ENCODE measurements around a stretch of chr13.

GRCh38 chr13:98495445-98496703 lies 81.0 kb downstream of the STK24 start:
- RRBS = no CpG with 5 or more reads among the region's 18 CpGs

- RRBS = no CpG with 5 or more reads among the region's 12 CpGs
Measured at GRCh38 chr13:98548948-98550176, 27.5 kb downstream of the STK24 start.

DNA sequence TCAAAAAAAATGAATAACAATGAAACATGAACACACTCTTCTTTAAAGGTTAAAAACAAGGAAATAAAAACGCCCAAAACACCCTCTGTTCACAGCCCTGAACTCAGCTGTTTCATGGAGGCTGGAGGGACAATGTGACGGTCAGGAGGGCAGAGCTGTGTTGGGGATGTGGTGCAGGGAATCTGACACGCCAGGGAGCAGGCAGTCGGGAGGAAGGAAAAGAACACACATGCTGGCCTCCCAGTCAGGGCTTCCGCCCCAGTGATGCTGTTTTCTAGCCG lies 10.8 kb downstream of the STK24 start:
- RRBS = no CpG with 5 or more reads among the region's 6 CpGs

- RRBS = no CpG with 5 or more reads among the region's 4 CpGs
Measured at GRCh38 chr13:98584754-98585331, 7.9 kb upstream of the STK24 start.

DNA sequence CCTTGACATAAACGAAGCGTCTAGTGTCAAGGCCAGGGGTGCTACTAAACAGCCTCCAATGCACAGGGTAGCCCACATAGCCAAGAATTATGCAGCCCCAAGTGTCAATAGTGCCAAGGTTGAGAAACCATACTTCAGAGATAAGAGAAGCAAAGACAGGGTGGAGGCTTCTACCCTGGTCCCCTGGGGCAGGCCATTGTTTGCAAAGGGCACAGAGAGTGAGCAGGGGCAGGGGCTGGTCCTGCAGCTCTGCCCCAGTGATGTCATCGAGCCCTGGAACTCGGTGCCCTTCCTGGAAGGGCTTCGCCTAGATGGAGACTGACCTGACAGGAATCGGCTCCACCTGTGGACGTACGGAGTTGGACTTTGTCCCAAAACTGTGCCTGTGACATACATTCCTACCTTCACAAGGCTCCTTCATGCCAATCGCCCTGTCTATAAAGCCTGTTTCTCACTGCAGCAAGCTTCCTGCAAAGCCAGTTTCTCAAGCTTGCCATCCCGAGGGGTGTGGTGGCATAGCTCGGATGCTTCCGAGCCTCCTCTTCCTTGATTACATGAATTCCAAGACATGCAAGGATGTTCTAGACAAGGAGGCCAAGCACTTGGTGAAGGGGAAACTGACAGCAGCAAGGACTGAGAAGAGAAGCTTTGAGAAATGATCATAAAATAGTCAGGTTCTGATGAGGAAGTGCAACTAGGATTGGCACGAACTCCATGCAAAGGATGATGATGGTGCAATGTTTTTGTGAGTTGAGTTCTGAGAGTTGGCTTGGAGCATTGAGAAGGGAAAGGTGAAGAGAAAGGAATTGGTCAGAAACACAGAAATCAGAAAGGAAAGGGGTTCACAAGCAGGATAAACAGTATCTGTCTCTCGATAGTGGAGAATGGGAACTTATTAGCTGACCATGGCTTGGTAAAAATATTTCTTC lies 73.6 kb upstream of the STK24 start:
- RRBS = no CpG with 5 or more reads among the region's 14 CpGs

- RRBS = no CpG with 5 or more reads among the region's 3 CpGs
Measured at GRCh38 chr13:98830292-98830821, 77.9 kb upstream of the SLC15A1 start.

DNA sequence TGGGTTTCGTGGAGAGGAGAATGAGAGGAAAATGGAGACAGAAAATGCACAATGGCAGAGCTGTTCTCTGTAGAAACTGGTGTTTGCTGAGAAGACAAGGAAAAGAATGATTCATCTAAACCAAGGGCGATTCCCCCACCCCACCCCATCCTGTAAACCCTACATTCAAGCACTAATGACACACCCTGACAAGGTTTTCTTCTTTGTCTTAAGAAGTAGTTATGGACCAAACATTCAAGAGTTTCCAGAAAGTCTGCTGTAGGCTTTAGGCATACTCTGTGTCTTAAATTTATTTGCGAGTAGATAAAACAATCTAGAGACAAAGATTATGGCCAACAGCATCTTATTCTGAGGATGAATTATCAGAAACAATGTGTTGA lies 68.8 kb downstream of the DOCK9 start:
- RRBS = no CpG with 5 or more reads among the region's 3 CpGs

- RRBS = no CpG with 5 or more reads among the region's 4 CpGs
Measured at GRCh38 chr13:98910185-98911267, 67.3 kb downstream of the DOCK9 start.

DNA sequence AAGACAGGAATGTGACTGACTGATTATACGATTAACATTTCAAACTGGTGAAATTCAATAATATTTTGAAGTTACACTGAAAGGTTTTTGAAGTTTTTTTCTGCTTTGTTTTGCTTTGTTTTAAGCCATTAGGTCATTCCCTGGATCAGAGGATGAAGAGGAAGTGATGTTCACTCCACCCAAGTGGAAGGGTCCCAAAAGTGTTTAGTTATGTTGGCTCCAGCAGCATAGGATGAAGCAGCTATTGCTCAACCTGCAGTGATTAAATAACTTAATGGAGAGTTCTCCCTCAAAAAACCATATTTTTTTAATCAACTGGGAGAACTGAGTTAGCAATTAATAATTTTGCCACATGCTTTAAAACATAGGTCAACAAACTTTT lies 49.6 kb downstream of the DOCK9 start:
- RRBS = no CpG with 5 or more reads among the region's 1 CpG

- RRBS = no CpG with 5 or more reads among the region's 2 CpGs
Measured at GRCh38 chr13:98992539-98992867, 14.6 kb upstream of the DOCK9 start.

GRCh38 chr13:98994512-98995325 lies 16.9 kb upstream of the DOCK9 start:
- RRBS = 73% methylated on average over 1 of the region's 8 CpGs

DNA sequence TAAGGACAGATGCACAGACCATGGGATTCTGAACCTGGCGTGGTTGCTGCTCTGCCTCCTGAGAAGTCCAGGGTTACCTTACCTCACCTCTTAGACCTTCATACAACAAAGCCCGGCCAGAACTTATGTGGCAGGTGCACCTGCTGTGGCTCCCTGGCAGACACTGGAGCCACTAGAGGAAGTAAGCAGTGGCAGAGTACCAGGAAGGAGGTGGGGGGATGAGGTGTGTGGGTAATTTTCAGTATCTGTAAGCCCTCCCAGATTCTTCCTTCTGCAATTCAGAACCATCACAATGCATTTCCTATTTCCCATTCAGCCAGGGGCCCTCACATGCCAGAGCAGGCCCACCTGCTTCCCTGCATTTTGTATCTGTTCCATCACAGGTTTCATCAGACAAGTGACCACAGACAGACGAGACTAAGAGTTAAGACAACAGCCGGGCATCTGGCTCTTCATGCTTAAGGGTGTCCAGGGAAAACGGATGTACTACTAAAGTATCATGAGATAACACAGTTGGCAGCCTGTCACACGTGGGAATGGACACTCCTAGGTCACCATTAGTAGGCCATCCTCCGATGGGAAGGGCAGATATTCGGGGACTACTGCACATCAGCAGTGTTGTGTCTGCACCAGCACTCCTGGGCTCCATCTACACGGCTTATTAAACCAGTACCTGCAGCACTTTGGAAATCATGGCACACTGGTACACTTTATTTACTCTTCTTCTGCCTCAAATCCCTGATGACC lies 106.3 kb upstream of the DOCK9 start:
- RRBS = no CpG with 5 or more reads among the region's 9 CpGs

GRCh38 chr13:99084933-99085999 lies 107.4 kb upstream of the DOCK9 start:
- RRBS = no CpG with 5 or more reads among the region's 40 CpGs

DNA sequence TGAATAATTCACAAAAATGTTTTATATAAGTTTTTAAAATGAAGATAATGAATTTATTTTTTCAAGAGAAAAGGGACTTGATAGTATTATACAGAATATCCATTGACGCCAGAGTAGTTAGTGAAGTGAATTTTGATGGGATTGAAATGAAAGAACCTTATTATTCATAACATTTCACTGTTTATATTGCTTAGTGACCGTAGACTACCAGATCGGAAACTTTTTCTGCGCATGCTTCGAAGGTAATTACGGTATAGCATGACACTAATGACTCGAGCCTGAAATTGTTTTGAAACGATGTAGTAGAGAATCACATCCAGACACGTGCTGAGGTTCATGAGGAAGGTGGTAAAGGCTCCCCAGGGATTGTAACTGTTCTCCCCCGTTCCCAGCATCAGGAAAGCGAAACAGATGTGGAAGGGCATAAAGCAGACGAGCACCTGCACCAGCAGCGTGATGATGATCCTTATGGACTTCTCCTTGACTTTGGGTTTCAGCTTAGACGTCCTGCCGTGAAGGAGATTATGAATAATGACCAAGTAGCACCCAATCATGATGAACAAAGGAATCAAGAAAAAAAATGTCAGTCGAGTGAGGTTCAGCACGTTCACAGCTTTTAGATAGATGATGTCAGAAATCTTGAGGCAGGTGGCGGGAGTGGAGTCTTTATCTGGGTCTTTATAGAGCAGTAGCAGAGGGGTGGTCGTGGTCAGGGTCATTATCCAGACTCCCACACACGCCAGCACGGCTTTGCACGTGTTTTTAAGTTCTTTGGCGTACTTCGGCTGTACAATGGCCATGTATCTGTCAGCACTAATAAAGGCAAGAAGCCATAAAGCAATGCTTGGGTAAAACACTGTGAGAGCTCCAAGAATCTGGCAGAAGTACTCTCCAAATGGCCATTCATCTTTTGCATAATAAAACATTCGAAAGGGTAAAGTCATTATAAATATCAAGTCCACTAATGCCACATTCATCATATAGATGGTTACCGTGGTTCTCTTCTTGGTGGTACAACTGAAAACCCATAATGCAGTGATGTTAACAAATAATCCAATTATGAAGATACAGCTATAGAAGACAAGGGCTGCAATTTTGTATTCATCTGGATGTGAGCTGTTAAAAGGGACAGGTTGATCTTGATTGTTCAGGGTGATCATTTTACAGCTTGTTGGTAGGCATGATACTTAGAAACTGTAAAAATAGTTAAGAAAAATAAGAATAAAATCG lies 3.1 kb downstream of the GPR18 start:
- RRBS = no CpG with 5 or more reads among the region's 27 CpGs

GRCh38 chr13:99296266-99297090 lies 10.7 kb downstream of the GPR183 start:
- RRBS = no CpG with 5 or more reads among the region's 5 CpGs

DNA sequence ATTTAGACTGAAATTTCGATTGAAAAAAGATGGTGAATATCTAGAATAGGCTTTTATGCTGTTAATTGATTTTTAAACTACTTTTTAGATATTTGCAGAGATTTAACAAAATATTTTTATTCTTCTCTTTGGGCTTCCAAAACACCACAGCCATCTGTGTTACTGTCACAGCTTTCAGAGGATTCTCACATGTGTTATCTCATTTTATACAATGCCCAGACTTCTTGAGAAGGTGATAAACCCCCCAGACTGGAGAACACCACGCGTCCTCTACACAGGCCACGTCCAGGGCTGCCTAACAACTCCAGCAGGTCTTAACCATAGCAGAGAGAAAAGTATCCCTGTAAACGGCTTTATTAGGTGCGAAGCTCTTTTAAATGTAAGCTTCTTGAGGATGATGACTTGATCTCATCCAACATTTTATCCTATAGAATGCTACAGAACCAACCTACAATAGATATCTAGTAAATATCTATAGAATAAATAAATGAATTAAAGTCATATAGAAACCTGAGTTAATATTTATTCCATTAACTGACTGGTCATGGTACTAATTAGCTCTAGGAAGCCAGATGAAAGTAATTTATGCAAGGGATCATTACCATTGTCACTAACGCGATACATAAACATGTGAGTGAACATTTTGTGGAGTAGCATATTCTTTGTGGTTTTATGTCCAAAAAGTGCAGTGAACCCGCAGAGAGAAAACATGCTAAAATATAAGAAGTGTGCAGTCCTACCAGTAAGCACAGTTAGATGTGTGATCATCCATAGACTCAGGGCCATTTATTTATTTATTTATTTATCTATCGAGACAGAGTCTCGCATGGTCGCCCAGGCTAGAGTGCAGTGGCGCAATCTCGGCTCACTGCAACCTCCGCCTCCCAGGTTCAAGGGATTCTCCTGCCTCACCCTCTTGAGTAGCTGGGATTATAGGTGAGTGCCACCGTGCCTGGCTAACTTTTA lies 1.8 kb downstream of the GPR183 start:
- RRBS = no CpG with 5 or more reads among the region's 16 CpGs

- RRBS = no CpG with 5 or more reads among the region's 10 CpGs
Measured at GRCh38 chr13:99425462-99425956, 75.8 kb upstream of the TM9SF2 start.

- RRBS = 7% methylated on average over 4 of the region's 24 CpGs
Measured at GRCh38 chr13:99432573-99433550, 68.4 kb upstream of the TM9SF2 start.

DNA sequence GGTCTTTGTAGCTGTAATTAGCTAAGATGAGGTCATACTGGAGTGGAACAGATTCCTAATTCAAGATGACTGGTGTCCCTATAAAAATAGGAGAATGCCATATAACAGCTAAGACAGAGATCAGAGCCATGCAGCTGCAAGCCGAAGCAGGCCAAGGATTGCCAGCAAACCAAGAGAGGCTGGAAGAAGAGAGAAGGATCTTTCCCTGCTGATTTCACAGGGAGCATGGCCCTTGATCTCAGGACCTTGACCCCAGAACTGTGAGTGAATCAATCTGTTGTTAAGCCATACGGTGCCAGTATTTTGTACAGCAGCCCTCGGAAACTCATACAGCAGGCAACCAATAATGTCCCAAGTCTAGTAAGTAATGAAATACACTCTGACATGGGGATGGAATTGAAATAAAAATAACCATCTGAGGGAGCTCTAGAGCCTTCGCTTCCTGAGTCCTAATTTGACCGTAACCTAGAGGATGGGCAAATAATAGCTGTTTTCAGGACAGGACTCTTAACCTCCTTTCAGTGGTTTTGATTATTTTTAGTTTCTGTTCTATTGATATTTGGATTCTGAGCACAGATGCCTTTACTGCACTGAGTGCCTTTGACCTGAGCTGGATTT lies 28.0 kb upstream of the CLYBL start:
- RRBS = no CpG with 5 or more reads among the region's 5 CpGs

- RRBS = no CpG with 5 or more reads among the region's 3 CpGs
Measured at GRCh38 chr13:99687630-99688277, 81.3 kb downstream of the CLYBL start.

All from AG04449 (cell line).